Zone of skin (tissue), 1 donor: ENCODE measurements around the genes LENG1, LILRA4 and LILRA2.

- RRBS = no CpG with 5 or more reads among the region's 13 CpGs
Measured at GRCh38 chr19:54142595-54143365, 5.2 kb downstream of the CNOT3 start.

DNA sequence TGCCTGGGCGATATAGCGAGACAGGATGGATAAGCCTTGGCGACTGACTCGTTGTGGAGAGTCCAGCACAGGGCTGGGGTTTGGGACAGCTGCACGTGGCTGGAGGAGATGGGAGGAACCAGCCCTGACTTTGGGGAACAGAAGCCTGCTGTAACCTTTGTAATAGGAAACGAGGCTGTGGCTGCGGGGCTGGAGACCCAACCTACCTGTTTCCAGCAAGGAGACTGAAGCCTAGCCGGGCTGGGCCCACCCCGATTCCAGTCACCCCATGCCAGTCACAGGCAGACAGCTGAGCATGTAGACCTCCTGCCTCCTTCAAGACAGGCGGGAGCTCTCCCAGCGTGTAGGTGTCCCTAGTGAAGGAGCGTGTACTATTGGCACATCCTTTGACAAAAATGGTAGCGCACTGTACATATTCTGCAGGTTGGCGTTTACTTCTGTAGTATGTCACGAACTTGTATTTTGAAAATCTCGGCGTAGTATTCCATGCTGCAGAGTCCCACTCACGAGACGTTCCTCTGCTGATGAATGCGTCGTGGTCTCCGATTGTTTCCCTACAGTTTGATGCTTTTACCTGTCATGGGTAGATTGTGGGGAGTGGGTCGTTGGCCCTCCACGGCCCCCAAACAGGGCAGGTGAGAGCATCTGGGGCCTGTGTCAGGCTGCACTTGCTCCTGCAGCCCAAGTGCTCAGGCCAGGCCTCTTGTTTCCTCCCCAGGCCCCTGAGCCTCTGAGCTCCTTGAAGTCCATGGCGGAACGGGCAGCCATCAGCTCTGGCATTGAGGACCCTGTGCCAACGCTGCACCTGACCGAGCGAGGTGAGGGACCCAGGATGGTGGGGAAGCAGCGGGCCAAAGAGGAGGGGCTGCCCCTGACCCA lies 7.8 kb downstream of the LENG1 start:
- RRBS = no CpG with 5 or more reads among the region's 30 CpGs

- RRBS = no CpG with 5 or more reads among the region's 21 CpGs
Measured at GRCh38 chr19:54156188-54157474, 2.9 kb downstream of the LENG1 start.

GRCh38 chr19:54159234-54160440 lies at the start of gene LENG1:
Gene LENG1 (minus strand): TSS chr19:54159721.
- RRBS = 2% methylated on average over 12 of the region's 84 CpGs

DNA sequence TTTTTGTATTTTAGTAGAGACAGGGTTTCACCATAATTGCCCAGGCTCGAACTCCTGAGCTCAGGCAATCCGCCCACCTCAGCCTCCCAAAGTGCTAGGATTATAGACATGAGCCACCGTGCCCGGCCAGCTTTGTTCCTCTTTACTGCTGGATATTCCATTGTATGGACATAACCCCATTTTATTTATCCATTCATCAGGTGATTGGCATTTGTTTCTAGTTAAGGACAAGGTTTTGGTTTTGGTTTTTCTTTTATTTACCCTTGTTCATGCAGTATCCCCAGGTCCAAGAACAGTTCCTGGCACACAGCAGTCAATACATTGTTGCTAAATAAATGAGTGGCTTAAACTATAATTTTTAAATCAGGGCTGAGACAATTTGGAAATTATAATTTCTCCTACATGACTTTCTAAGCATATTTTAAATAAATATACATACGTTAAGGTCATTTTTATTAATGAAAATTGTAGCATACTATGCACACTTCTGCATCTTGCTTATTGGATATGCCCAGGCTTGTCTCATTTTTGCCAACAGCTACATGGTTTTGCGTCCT lies 4.0 kb upstream of the RPS9 start:
- RRBS = no CpG with 5 or more reads among the region's 6 CpGs

DNA sequence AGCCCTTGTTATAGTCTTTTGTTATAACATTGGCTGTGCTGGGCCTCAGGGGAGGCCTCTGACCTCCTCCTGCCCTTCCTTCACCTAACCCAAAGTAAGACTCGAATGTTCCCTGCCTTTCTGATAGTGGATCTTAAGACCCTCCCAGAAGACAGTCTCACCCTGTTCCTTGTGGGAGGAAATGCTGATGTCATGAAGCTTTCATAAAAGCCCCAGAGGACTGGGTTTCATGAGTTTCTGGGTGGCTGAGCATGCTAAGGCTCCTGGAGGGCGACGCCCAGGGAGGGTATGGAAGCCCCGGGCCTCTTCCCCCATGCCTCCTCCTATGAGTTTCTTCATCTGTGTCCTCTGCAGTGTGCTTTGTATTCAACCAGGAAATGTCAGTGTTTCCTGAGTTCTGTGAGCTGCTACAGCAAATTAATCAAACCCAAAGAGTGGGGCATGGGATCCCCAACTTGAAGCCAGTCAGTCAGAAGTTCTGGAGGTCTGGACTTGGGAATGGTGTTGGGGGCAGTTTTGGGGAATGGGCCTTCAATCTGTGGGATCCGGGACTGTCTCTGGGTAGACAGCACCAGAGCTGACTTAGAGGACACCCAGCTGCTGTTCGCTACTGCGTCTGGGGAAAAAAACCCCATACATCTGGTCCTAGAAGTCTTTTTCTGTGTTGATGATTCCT lies 1.9 kb upstream of the LILRB2 start:
- RRBS = no CpG with 5 or more reads among the region's 7 CpGs

DNA sequence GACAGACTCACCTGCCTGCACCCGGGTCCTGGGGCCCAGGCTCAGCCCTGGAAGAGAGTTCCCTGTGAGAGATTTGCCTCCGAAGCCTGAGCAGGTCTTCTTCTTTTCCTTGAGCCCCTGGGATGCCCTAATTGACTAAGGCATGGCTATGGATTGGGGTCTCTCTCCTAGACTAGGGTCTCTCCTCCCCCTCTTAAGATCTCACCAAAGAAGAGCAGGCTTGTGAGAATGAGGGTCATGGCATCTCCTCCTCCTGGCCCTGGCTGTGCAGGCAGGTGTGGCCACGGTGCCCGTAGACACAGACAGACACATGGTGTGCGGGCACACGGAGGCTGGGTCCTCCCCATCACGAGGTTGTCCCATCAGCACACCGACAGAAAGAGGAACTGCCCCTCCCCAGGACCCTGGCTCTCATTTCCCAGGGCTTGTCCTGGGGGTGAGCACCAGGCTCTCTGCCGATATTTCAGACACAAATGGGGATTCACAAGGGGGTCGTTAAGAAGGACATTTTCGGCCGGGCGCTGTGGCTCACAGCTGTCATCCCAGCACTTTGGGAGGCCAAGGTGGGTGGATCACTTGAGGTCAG lies at the start of gene LILRA4:
TSS of gene LILRA4 (minus strand) at position 308 of the 586 bp plus-strand sequence.
- RRBS = no CpG with 5 or more reads among the region's 13 CpGs

DNA sequence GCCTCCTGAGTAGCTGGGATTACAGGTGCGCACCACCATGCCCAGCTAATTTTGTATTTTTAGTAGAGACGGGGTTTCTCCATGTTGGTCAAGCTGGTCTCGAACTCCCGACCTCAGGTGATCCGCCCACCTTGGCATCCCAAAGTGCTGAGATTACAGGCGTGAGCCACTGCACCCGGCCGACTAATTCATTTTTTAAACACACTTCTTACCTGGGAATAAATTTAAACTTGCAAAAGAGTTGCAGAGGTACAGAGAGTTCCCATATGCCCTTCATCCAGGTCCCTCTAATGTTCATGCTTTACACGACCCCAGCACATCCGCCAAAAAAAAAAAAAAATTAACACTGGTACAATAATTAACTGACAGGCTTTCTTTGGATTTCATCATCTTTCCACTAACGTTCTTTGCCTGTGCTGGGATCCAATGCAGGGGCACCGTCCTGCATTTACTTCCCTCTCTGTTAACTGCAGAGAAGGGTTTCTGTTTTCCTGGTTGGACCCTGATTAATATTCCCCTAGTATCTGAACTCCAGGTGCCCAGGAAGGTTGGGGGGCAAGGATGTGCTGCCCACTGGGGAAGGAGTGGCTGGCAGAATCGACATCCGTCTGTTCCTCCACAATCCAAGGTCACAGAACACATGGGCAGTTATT lies 4.2 kb upstream of the LAIR1 start:
- RRBS = no CpG with 5 or more reads among the region's 14 CpGs

DNA sequence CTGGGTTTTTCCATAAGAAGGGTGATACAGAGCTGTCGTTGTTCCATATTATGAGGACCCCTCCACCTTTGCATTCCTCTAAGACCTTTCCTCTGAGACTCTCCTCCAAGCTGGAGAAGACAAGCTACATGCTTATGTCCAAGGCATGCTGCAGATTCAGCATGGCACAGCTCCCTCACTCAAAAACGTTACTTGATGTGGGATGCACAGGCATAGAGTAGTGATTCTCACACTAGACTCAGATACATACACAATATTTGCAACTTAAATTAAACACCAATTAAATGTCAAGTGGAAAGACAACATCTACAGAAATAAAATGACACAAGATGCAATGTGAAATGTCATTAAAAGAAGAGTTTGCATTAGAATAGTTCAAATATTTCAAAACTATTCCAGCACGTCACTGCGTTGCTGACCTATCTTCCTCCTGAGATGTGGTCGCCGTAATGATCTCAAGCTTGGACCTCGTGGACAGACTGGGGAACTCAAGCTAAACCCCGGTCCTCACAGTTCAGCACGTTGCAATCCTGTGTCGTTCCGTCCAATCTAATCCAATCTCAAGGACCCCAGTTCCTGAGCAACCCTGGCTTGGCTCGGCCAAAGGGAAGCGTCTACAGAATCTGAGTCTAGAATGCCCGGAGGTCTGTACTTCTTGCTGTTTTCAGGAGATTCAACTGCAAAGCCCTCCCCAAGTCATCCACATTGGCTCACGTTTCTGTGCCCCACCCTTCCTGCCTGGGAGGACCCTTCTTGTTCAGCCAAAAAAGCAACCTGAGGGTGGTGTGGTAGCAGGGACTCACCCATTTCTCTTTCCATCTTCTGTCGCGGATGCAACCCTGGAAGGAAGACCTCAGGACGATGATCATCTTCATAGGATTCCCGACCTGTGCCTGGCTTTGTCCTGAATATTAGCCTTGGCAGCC lies 5.0 kb upstream of the LAIR1 start:
- RRBS = no CpG with 5 or more reads among the region's 19 CpGs

DNA sequence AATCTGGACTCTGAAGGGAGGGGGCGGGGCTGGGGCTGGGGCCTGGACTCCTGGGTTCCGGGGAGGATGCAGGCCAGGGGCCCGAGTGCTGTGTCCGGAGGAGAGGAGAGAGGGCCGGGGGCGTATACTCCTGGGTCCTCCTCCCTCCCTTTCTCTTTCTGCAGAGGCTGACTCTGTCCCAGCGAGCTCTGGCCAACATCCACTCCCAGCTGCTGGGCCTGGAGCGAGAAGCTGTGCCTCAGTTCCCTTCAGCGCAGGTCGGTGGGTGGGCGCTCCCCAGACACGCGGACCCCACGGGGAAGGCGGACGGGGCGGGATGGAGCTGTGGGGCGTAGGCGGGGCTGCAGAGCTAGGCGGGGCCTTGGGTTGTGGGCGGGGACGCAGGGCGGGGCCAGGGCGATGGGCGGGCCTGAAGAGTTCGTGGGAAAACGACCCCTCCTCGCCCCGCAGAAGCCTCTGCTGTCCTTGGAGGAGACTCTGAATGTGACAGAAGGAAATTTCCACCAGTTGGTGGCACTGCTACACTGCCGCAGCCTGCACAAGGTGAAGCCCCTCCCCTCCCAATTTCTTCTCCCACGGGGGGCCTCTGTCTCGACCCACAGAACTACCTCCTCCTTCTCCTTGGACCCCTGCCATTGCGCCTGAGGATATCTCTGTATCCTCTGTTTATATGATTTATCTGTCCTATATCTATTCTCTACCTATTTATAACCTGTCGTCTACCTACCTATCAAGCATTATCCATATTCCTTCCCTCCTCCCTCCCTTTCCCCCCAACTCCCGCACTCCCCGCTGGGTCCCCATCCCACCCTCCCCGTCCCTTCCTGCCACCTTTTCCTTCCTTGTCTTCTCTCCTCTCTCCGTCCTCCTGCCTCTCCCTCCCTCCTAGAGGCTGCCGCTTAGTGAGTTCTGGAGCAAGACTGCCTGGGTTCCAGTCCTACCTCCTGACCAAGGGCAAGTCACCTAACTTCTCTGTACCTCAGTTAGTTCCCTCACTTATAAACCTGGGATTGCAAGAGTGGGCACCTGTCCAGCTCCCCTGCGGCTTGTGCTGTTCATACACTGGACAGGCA lies 15.7 kb downstream of the TTYH1 start:
- RRBS = 2% methylated on average over 3 of the region's 40 CpGs

GRCh38 chr19:54469570-54470496 lies 3.3 kb downstream of the CDC42EP5 start:
- RRBS = no CpG with 5 or more reads among the region's 13 CpGs

DNA sequence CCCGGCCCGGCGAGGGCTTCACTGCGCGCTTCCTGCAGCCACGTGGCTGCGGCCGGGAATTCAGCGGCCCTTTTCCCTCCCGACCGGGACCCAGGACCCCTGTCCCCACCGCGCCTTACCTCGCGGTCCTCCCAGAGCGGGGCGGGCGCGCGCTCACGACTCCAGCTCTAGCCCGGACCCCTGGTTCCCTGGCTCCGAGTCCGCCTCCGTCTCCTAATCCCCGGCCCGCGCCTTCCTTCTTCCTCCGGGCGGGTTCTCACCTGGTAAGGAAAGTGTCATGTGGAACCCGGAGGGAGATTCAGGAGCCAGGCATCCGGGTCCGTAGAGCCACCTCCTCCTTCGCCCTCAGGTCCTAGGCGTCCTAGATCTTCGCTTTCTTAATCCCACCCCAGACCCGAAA lies 1.7 kb downstream of the CDC42EP5 start:
- RRBS = 1% methylated on average over 22 of the region's 37 CpGs

GRCh38 chr19:54532537-54533034 lies 30.0 kb downstream of the LAIR2 start:
- RRBS = no CpG with 5 or more reads among the region's 4 CpGs

- RRBS = no CpG with 5 or more reads among the region's 6 CpGs
Measured at GRCh38 chr19:54573634-54573960, at the start of gene LILRA2. Gene LILRA2 (plus strand): TSS chr19:54573790.

DNA sequence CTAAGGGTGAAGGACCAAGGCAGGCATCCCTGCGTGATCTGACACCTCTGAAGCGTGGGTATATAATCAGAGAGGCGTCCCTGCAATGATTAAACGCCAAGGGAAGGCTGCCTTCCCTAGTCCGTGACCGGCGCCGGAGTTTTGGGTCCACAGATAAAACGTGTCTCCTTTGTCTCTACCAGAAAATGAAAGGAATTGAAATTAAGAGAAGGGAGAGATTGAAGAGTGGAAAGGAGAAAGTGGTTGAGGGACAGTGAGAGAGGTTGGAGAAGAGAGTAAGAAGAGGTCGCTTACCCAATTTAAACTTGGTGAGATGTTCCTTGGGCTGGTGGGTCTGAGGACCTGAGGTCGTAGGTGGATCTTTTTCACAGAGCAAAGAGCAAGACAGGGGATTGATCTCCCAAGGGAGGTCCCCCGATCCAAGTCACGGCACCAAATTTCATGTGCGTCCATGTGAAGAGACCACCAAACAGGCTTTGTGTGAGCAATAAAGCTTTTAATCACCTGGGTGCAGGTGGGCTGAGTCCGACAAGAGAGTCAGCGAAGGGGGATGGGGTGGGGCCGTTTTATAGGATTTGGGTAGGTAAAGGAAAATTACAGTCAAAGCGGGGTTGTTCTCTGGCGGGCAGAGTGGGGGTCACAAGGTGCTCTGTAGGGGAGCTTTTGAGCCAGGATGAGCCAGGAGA lies 26.3 kb downstream of the GP6 start:
- RRBS = no CpG with 5 or more reads among the region's 19 CpGs

GRCh38 chr19:55048120-55049036 lies 10.3 kb upstream of the GP6 start:
- RRBS = 99% methylated on average over 4 of the region's 35 CpGs

- RRBS = no CpG with 5 or more reads among the region's 30 CpGs
Measured at GRCh38 chr19:55080534-55080859, 4.8 kb downstream of the EPS8L1 start.

DNA sequence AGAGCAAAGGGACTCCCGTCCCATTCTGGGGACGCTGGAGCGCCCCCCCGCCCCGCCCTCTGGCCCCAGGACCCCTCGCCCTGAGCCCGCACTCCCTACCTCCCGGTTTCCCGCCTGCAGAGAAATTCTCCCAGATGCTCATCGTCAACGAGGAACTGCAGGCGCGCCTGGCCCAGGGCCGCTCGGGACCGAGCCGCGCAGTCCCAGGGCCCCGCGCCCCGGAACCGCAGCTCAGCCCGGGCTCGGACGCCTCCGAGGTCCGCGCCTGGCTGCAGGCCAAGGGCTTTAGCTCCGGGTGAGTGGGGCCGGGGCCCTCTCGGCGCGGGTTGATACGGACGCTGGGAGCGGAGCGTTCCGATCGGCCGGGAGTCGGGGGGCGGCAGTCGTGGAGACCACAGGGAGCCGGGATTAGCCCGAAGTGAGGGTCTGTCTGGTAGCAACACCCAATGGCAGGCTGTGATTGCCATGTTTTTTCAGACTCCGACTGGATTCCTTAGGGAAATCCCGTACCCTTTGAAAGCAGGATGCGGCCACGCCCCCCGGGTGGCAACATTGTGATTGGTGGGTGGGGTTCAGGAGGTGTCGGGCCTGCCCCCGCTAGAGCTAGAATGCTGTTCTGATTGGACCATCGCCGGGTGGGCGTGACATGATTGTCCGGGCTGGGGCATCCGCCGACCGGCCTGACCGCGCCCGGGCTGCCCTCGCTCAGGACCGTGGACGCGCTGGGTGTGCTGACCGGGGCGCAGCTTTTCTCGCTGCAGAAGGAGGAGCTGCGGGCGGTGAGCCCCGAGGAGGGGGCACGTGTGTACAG lies 11.1 kb downstream of the EPS8L1 start:
- RRBS = 3% methylated on average over 44 of the region's 73 CpGs

DNA sequence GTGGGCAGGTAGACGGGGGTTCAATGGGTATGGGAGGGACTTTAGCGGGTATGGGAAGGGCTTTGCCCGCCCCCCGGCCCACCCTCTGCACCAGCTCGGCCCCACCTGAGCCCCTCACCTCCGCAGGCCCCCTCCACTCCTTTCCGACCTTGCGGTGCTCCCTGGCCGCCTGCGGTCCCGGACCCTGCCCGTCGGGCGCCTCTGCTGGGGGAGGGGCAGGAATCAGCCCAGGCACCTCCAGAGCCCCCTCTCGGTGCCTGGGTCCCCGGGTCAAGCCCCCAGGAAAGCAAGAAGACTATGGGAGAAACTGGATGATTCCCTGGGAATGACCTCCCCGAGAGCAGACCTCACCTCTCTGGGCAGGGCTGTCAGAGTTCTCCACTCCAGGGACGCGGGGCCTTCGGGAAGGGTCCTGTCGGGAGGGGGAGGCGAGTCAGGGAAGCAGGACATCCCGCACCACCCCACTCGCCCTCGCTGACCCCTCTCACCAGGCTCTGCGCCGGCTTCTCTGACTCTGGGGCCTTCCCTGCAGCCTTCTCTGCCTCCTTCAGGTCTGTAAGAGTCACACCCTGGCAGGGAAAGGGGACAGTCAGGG lies 17.1 kb downstream of the EPS8L1 start:
- RRBS = 90% methylated on average over 10 of the region's 27 CpGs

- RRBS = 72% methylated on average over 2 of the region's 30 CpGs
Measured at GRCh38 chr19:55110995-55112180, 6.0 kb downstream of the PPP1R12C start.